Smooth muscle cell (in vitro differentiated cells): Measurements from ENCODE around the genes OR5K1 and NXPE3.

DNA sequence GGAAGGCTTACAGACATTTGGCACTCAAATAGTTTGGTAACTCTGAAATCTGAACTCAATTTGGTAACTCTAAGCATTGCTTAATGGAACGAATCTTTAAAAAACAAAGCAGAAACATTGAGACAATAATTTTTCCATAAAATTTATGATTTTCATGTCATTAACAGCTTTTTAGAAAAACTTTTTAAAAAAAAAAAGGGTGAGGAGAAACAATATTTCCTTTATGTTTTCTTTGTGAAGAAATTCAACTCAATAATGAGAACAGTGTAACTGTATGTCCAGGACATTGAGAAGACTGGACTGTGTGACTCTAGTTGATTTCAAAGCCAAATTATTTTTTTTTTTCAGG is 64.4 kb downstream of the CRYBG3 start:
- RAMPAGE, long total RNA = no peak

GRCh38 chr3:98299468-98299669 is 17.1 kb downstream of the OR5H2 start:
- RAMPAGE, long total RNA = no peak

DNA sequence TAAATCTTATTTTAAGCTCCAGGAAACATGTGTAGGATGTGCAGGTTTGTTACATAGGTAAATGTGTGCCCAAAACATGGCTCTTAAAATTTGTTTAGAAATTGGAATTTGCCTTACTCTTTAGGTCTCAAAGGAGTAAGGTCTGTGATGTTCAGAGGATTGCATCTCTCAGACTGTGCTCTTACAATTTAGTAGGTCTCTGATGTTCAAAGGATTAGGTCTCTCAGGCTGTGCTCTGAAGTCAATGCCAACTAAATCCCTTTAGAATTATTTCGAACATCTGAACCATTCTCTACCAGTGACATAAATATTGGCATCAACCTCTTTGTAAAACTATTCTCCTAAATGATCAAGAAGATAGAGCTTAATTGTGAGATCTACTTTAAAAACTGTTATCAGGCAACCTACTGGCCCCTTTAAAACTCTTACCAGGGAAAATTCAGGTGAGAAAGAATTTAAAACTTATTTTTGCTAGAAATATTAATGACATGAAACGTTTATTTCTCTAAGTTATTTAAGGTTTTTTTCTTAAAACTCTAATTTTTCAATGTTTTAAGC is at the start of gene OR5K1:
Gene OR5K1 (plus strand): TSS at position 337 of the 558 bp plus-strand sequence.
- RAMPAGE, long total RNA = no peak

- RAMPAGE, long total RNA = no peak
Observed at GRCh38 chr3:98562332-98562621, 30.5 kb downstream of the GPR15 start.

DNA sequence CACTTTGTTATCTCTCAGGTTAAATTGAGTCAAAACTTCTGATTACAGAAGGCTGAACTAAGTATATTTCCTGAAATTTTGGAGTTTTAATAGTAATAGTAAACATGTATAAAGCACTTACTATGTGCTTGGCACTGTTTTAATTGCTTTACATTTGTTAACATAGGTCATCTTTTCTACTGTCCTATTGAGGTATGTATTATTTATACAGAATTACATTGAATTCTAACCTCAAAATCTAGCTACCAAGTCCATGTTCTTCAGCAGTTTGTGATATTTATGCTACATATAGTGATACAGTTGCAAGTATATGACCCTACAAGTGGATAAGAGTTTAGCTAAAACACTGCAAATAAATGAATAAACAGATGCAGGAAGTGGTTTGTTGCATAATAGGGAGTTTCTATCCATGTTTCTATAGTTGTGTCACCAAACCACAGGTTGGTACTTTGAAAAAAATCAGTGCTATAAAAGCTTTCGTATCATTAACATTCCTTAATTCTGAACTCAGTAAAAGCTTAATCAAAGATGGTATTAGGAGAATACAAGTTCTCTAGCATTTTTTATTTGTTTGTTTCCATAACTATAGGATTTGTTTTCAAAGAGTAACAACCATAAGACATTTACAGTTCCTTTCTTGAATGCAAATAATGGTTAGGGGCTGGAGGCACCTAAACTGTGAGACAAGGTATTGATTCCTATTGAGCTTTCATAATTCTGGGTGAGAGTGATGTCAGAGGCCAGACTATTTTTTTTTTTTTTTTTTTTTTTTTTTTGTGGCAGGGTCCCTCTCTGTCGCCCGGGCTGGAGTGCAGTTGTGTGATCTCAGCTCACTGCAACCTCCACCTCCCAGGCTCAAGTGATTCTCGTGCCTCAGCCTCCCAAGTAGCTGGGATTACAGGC is 29.8 kb downstream of the CPOX start:
- RAMPAGE, long total RNA = no peak

- RAMPAGE, long total RNA = no peak
Observed at GRCh38 chr3:98733523-98734333, 29.4 kb upstream of the ST3GAL6 start.

DNA sequence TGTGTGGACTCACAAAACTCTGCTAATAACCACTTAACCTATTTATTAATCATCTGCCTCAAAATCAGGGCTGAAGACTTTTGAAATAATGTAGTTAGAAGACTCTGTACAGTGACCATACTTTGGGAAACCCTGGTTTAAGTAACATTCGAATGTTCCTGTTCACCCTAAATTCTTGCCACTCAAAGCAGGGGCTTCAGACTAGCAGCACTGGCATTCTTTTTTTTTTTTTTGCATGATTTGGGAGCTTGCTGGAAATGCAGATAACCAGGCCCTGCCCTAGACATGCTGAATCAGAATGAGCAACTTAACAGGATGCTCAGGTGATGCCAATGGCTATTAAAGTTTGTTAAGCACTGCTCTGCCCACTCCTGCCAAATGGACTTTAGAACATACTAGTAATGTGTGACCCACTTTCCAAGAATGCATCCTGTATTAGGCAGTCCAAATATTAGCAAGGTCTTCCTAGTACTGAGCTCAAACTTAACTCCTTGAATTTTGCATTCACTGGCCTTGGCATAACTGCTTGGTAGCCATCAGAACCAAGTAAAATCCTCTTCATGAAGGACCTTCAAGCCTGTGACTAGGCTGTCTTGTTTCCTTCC is 12.7 kb upstream of the ST3GAL6 start:
- RAMPAGE, long total RNA = no peak

GRCh38 chr3:98800460-98800882 is 37.3 kb downstream of the ST3GAL6 start:
- RAMPAGE, long total RNA = no peak

DNA sequence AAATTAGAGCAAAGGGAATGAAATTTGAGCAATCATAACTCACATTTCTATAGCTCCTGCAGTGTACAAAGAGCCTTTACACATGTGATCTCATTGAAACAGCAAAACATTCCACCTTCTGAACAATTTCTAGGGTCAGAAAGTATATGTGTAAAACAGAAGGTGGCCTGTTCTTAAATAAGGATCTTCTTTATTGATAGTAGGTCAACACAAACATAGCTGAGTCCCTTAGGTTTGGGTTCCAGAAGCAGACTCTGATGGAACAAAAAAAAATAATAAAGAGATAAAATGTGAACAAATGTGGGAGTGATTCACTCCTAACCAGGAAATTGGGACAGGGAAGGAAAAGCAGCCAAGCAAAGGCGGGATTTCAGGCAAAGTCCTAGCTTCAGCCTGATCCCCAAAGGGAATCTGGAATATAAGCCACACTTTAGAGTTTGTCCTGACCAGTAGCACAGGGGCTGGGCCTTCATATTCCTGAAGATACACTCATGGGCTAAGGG is 135.2 kb upstream of the COL8A1 start:
- RAMPAGE, long total RNA = no peak

- RAMPAGE, long total RNA = no peak
Observed at GRCh38 chr3:99877818-99878470, 60.3 kb downstream of the CMSS1 start.

- RAMPAGE, long total RNA = no peak
Observed at GRCh38 chr3:100023884-100024216, 90.5 kb downstream of the FILIP1L start.

DNA sequence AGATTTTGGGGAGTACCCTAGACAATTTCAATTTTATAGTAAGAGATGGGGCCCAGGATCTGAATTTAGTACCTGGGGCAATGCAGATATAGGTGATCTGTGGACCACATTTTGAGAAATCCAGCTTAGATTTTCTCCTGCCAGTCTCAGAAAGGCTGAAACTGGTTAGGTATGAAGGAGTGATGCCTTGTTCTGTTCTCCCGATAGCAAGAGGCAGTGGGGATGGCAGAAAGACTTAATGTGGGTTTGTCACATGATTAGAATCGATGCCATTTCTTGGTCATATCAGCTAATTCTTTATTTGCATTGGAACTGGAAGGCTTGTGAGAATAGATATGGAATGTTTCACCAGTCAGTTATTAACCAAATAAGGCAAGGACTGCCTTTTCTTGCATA is 33.9 kb downstream of the FILIP1L start:
- RAMPAGE, long total RNA = no peak

- RAMPAGE, long total RNA = no peak
Observed at GRCh38 chr3:100386318-100387112, 14.4 kb downstream of the TOMM70 start.

DNA sequence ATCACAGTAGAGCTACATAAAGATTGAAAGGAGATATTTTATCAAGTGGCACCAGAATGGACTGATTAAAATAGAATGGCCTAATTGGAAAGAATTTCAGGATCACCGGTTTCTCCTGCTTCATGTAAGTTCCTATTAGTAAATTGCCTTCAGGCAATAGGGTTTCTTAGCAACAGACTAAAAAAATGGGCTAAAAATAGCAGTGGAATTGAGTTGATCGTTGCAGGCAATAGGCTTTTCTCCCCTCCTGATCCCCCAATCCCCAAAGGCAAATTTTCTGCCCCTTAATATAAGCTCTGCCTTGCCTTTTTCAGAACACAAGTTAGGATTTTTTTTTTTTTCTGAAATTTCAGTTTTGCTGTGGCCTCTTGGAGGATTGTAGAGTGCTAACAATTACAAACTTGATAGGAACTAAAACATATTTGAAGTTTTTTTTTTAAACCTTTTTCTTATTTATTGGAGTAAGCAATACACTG is 1.0 kb downstream of the LNP1 start:
- RAMPAGE, long total RNA = no peak

- RAMPAGE, long total RNA = no peak
Observed at GRCh38 chr3:100535334-100536047, 43.1 kb downstream of the TMEM45A start.

DNA sequence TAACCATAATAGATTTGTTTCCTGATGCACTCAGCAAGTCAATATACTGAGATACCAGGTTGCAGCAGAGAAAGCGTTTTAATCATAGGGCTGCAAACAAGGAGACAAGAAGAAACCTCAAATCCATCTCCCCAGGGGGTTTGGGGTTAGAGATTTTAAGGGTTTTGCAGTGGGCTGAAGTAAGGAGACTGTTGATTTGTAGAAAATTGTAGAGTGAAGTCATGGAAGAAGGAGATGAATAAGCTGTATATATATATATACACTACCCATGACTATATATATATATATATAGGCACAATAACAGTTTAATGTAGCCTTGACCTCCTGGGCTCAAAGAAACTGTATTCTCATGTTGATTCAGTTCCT is 12.7 kb upstream of the TRMT10C start:
- RAMPAGE, long total RNA = no peak

- RAMPAGE, long total RNA = no peak
Observed at GRCh38 chr3:101564897-101565312, 3.2 kb downstream of the TRMT10C start.

DNA sequence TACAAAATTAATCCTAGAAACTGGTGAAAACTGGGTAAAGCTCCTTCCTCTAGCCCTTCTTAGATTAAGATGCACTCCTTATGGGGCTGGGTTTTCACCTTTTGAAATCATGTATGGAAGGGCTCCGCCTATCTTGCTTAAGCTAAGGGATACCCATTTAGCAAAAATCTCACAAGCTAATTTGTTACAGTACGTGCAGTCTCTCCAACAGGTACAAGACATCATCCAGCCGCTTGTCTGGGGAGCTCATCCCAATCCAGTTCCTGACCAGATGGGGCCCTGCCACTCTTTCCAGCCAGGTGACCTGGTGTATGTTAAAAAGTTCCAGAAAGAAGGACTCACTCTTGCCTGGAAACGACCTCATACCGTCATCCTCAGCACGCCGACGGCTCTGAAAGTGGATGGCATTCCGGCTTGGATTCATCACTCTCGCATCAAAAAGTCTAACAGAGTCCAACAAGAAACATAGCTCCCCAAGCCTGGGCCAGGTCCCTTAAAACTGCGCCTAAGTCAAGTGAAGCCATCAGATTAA is 37.7 kb downstream of the ZBTB11 start:
- RAMPAGE, long total RNA = no peak

GRCh38 chr3:101675866-101676988 is 705 bp downstream of the ZBTB11 start:
- RAMPAGE, long total RNA = start-site peak on the plus strand at chr3:101676405-101676478, 50 and 20 reads in 2 replicates

- RAMPAGE, long total RNA = start-site peak on the plus strand at chr3:101779205-101779248, 62 and 24 reads in 2 replicates
Observed at GRCh38 chr3:101778846-101780000, at the start of gene NXPE3. NXPE3 (plus strand) TSS chr3:101779211.